ENCODE measurements around a stretch of chr3.

GRCh38 chr3:170778615-170779027 lies 91.4 kb downstream of the RPL22L1 start:
- PRO-cap, 3 experiments, result no peak in any of the 3 experiments
- RAMPAGE, long total RNA, 4 experiments, result no peak in any of the 4 experiments
- RRBS, result no CpG with 5 or more reads among the region's 2 CpGs

GRCh38 chr3:170907808-170908516 lies 475 bp downstream of the EIF5A2 start:
- PRO-cap, 3 experiments, result no peak in any of the 3 experiments
- RAMPAGE, long total RNA, 4 experiments, result no peak in any of the 4 experiments
- RRBS, result 1% methylated on average over 19 of the region's 50 CpGs

- PRO-cap, 3 experiments, result no peak in any of the 3 experiments
- RAMPAGE, long total RNA, 4 experiments, result no peak in any of the 4 experiments
- RRBS, result no CpG with 5 or more reads among the region's 3 CpGs
Observed at GRCh38 chr3:171491428-171491839, 31.2 kb upstream of the TNIK start.

DNA sequence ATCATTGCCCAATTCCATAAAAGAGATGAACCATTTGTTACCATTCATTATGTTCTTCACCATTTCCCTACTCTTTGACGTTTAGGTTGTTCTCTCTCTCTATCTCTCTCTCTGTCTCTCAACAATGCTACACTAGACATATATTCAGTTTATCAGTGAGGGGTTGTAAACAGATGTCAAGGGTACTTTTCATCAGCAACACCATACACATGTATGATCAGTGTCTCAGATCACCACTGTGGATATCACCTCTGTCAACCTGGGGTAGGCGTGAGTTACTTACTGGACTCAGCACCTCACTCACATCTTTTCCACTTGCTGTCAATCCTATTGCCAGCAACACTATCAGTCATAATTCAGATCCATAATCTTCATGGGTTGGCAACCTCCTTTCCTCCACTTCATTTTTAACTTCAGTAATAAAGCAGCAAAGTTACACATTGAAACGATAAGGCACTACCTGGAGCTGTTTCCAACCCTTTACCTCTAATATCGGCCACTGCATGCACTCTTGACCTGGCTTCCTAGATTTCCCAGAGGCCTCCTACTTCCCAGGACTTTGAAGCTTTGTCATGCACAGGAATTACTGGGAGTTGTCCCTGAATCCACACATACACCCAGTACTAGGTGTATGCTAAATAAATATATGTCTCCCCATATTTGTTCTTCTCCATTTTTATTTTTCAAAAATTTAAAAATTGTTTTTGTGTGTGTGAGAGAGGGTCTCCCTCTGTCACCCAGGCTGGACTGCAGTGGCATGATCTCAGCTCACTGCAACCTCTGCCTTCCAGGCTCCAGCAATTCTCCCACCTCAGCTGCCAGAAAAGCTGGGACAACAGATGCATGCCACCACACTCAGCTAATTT lies 126.2 kb downstream of the PLD1 start:
- PRO-cap, 3 experiments, result no peak in any of the 3 experiments
- RAMPAGE, long total RNA, 4 experiments, result no peak in any of the 4 experiments
- RRBS, result no CpG with 5 or more reads among the region's 4 CpGs

DNA sequence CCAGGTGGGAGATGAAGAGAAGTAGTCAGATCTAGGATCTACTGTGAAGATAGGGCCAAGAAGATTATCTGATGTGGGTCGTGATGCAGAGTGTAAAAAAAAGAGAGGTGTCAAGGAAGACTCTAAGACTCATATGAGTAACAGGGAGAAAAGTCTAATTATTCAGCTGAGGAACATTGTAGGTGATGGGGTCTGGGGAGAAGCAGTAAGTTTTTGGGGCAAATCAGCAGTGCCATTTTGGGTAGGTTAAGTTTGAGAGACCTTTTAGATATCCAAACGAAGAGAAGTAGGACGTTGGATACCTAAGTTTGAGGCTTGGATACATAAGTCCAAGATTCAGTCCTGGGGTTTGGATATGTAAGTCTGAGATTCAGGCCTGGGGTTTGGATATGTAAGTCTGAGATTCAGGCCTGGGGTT lies 31.0 kb downstream of the PLD1 start:
- PRO-cap, 3 experiments, result no peak in any of the 3 experiments
- RAMPAGE, long total RNA, 4 experiments, result no peak in any of the 4 experiments
- RRBS, result no CpG with 5 or more reads among the region's 3 CpGs

DNA sequence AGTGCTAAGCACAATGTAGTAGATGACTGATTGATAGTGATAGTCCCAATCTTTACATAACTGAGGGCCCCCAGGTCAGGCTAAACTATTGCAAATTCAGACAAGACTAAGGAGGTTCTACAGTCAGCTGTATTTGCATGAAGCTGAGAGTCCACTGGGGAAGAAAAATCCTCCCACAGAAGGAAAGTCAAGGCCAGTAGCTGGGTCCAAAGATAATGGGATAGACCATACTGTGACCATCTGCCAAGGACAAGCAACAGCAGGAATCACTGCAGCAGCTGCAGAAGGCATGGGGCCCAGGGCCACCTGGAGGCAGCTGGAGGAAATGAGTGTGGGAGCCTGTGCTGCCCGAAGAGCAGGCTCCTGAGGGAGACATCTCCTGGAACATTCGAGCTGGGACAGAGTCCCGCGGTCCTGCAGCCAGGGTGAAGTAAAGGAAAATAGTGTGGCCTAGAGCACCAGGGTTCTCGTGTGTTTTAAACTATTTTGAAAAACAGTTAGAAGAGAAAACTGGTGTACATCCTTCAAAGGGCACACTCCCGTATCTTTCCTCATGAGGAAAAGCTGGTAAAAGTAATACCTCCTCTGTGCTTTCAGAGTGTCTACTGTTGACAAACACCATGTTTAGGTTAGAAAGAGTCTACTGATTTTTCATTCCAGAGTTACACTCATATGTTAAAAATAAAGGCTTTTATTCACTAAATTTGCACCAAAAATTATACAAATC lies 13.2 kb upstream of the TMEM212 start:
- PRO-cap, 3 experiments, result peak in 3 of 3 experiments; most common plus-strand start position 401 of the sequence (in 3); most common minus-strand start position 156 of the sequence (in 2)
- RAMPAGE, long total RNA, 4 experiments, result no peak in any of the 4 experiments
- RRBS, result no CpG with 5 or more reads among the region's 6 CpGs

DNA sequence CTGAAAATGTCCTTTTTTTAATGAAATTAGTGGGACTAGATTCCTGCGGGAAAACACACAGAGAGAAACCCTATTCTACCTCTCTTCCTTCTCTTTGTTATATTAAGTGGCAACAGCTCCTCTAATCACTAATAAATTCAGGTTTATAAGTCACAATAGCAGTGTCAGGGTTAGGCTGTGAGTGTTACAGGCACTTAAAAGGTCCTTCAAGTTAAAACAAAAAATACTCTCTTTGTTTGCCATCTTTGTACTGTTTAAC lies 2.2 kb upstream of the TMEM212 start:
- PRO-cap, 3 experiments, result no peak in any of the 3 experiments
- RAMPAGE, long total RNA, 4 experiments, result no peak in any of the 4 experiments
- RRBS, result no CpG with 5 or more reads among the region's 1 CpG

DNA sequence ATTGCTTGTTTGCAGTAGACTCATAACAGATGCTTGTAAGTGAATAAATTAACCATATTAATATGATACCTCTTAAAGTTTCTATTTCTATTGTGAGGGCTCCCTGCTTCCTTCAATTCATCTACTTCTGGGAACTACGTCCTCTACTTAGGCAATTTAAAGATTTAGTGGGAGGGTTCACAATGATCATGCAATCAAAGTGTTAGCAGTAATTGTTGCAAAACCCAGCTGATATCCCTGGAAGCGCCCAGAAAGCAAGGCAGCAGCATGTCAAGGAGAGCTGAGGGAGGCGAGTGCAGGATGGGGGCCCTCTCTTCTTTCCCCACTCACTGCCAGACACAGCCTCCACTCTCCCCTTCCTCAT lies 6.4 kb downstream of the TMEM212 start:
- PRO-cap, 3 experiments, result no peak in any of the 3 experiments
- RAMPAGE, long total RNA, 4 experiments, result no peak in any of the 4 experiments
- RRBS, result no CpG with 5 or more reads among the region's 3 CpGs

DNA sequence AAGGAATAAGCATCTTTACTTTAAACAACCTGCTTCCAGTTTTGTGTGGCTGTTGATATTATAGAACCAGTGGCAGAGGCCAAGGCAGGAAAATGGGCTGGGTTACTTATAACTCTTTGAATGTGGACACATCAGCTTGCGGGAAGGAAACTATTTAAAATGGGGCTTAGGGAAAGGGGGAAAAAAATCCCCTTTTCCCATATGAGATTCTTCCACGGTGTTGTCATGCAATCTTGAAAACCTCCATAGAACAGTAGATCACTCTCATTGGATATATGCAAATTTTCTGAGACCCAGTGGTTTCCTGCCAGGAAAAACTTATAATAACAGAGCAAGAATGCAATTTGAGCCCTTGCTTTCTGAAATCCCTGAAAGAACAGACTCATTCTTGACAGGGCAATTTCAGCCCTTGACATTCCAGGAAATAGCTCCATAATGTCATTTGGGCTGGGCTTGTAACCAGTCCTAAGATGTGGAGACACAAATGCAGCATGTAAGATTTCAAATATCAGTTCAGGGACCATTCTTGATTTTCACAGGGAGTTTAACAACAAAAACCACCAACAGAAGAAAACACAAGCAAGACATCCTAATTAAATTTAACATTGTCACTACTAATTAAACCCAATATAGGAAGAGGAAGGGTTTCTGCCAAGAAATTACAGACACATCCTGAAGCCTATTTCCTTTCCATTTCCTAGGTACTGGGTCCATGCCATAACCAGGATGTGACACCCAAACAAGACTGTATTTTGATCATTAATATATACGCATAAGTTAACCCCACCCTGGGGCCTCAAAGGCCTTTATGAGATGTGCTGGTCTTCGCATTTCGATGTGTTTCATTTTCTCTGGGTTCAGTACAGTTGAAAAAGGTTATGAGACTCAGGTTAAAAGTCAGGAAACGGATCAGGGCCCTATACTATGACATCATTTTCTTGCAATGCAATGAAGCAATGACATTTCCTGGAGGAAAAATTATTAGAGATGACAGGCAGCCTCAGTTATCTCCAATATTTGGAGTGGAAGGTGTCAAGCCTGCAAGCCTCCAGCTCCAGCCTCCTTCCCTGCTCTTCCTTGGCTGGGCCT lies 31.4 kb downstream of the TMEM212 start:
- PRO-cap, 3 experiments, result no peak in any of the 3 experiments
- RAMPAGE, long total RNA, 4 experiments, result no peak in any of the 4 experiments
- RRBS, result no CpG with 5 or more reads among the region's 6 CpGs

- PRO-cap, 3 experiments, result no peak in any of the 3 experiments
- RAMPAGE, long total RNA, 4 experiments, result no peak in any of the 4 experiments
- RRBS, result no CpG with 5 or more reads among the region's 4 CpGs
Observed at GRCh38 chr3:171975359-171975791, 64.0 kb upstream of the FNDC3B start.

- PRO-cap, 3 experiments, result no peak in any of the 3 experiments
- RAMPAGE, long total RNA, 4 experiments, result no peak in any of the 4 experiments
- RRBS, result no CpG with 5 or more reads among the region's 8 CpGs
Observed at GRCh38 chr3:172051256-172052415, 12.3 kb downstream of the FNDC3B start.

- PRO-cap, 3 experiments, result no peak in any of the 3 experiments
- RAMPAGE, long total RNA, 4 experiments, result no peak in any of the 4 experiments
- RRBS, result no CpG with 5 or more reads among the region's 4 CpGs
Observed at GRCh38 chr3:172059316-172060017, 20.1 kb downstream of the FNDC3B start.

- PRO-cap, 3 experiments, result no peak in any of the 3 experiments
- RAMPAGE, long total RNA, 4 experiments, result no peak in any of the 4 experiments
- RRBS, result no CpG with 5 or more reads among the region's 6 CpGs
Observed at GRCh38 chr3:172071253-172072125, 32.1 kb downstream of the FNDC3B start.

DNA sequence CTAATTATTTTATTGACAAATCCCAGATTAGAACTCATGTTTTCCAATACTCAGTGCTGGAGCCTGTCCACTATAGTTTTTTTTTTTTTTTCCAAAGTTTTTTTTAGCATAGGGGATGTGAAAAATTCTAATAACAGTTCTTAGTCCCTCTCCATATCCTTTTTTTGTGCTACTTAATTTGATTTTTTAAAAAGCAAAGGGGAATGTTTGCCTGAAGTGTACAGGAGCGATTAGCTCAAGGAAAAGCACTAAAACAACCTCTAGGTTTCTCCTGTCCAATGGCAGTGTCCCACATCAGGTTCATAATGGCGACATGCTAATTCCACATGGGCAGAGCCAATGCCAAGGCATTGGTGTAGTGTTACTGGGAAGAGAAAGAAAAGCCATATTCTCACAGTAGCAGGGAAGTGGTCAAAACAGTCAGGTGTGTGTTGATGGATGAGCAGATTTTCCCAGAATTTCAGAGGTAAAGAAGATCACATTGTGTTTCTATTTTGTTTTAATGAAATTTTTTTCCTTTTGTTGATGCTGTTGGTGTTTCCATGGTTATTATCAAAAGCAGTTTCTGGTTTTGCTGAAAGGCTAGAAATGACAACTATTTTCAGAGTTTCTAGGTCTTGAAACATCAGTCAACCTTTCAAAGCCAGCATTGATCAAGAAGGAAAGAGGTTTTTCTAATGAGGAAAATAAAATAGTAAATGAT lies 65.1 kb downstream of the FNDC3B start:
- PRO-cap, 3 experiments, result peak in 1 of 3 experiments; most common plus-strand start position 396 of the sequence (in 1)
- RAMPAGE, long total RNA, 4 experiments, result no peak in any of the 4 experiments
- RRBS, result no CpG with 5 or more reads among the region's 2 CpGs

- PRO-cap, 3 experiments, result no peak in any of the 3 experiments
- RAMPAGE, long total RNA, 4 experiments, result no peak in any of the 4 experiments
- RRBS, result no CpG with 5 or more reads among the region's 6 CpGs
Observed at GRCh38 chr3:172107305-172107752, 68.0 kb downstream of the FNDC3B start.

DNA sequence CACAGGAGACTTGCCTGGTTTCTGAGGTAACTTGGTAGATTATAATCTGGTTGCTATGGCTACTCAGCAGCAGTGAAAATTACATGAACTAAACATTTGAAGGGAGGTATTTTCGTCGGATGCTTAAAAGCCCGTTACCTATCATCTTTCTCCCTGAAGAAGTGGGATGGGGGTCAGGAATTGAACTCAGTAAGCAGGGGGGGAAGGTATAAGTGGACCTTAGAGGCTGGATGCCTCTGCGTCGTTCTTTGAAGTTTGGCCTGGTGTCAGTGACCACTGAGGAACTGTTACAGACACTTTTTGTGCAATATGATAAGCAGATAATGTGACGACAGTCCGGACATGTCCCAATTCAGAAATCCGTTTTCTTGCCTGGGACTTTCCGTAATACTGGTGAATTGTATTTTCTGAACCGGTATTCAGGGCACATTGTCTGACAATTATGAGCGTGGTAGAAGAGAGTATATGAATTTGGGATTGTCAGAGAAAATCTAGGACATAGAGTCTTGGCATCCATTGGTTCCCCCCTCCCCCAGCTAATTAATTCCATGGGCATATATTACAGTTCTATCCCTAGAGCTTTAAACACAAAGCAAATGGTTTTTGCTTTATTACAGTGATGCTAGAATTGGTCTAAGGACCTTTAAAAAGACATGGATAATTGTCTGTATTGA lies 91.1 kb downstream of the FNDC3B start:
- PRO-cap, 3 experiments, result peak in 1 of 3 experiments; most common plus-strand start position 188 of the sequence (in 1); most common minus-strand start position 262 of the sequence (in 1)
- RAMPAGE, long total RNA, 4 experiments, result no peak in any of the 4 experiments
- RRBS, result 90% methylated on average over 4 of the region's 11 CpGs

- PRO-cap, 3 experiments, result no peak in any of the 3 experiments
- RAMPAGE, long total RNA, 4 experiments, result no peak in any of the 4 experiments
- RRBS, result no CpG with 5 or more reads among the region's 14 CpGs
Observed at GRCh38 chr3:172152358-172153247, 113.2 kb downstream of the FNDC3B start.

GRCh38 chr3:172154674-172155043 lies 115.3 kb downstream of the FNDC3B start:
- PRO-cap, 3 experiments, result no peak in any of the 3 experiments
- RAMPAGE, long total RNA, 4 experiments, result no peak in any of the 4 experiments
- RRBS, result no CpG with 5 or more reads among the region's 6 CpGs

- PRO-cap, 3 experiments, result no peak in any of the 3 experiments
- RAMPAGE, long total RNA, 4 experiments, result start-site peak on the plus strand in 1 of 4 experiments, at chr3:172162936-172162968 at its widest, 6 reads per replicate
- RRBS, result no CpG with 5 or more reads among the region's 3 CpGs
Observed at GRCh38 chr3:172162800-172163345, 123.5 kb downstream of the FNDC3B start.

DNA sequence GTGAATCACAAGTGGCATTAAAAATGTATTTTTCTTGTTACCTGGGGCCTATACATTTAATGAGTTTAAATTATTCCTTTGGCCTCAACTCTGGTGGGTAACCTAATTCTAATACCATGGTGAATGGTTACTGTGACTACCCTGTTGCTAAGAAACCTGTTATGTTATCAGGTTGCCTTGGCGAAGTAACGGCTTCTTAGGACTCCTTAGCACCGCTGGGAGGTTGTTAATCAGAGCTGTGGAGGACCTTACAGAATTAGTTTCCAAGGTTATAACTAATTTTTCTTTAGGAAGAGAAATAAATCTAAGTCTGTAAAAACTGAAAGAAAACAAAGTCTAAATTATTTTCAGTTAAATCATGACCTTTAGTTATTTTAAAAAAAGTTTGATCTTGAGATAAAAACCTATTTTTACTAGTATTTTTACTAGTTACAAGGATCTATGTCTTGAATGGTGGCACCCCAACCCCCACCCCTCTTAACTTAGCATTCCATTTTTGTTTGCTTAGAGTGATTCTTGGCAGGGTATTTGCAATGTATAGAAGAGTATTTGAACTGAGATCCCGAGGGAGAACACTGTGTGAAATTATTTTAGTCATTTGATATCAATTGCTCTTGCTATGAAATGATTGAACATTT lies 155.5 kb downstream of the FNDC3B start:
- PRO-cap, 3 experiments, result no peak in any of the 3 experiments
- RAMPAGE, long total RNA, 4 experiments, result no peak in any of the 4 experiments
- RRBS, result no CpG with 5 or more reads among the region's 4 CpGs

All from adrenal gland (tissue), 7 donors.